H7 (cell line): ENCODE measurements around a stretch of chr14.

GRCh38 chr14:38210009-38210740, 2.5 kb downstream of the SSTR1 start:
- RAMPAGE, long total RNA: no peak

- RAMPAGE, long total RNA: no peak
These were observed 3.8 kb downstream of the SSTR1 start for GRCh38 chr14:38211411-38211905.

- RAMPAGE, long total RNA: no peak
These were observed 229.1 kb downstream of the SEC23A start for GRCh38 chr14:38874006-38874299.

- RAMPAGE, long total RNA: no peak
These were observed 170.7 kb downstream of the SEC23A start for GRCh38 chr14:38932347-38932803.

- RAMPAGE, long total RNA: no peak
These were observed 155.0 kb downstream of the SEC23A start for GRCh38 chr14:38948045-38948457.

DNA sequence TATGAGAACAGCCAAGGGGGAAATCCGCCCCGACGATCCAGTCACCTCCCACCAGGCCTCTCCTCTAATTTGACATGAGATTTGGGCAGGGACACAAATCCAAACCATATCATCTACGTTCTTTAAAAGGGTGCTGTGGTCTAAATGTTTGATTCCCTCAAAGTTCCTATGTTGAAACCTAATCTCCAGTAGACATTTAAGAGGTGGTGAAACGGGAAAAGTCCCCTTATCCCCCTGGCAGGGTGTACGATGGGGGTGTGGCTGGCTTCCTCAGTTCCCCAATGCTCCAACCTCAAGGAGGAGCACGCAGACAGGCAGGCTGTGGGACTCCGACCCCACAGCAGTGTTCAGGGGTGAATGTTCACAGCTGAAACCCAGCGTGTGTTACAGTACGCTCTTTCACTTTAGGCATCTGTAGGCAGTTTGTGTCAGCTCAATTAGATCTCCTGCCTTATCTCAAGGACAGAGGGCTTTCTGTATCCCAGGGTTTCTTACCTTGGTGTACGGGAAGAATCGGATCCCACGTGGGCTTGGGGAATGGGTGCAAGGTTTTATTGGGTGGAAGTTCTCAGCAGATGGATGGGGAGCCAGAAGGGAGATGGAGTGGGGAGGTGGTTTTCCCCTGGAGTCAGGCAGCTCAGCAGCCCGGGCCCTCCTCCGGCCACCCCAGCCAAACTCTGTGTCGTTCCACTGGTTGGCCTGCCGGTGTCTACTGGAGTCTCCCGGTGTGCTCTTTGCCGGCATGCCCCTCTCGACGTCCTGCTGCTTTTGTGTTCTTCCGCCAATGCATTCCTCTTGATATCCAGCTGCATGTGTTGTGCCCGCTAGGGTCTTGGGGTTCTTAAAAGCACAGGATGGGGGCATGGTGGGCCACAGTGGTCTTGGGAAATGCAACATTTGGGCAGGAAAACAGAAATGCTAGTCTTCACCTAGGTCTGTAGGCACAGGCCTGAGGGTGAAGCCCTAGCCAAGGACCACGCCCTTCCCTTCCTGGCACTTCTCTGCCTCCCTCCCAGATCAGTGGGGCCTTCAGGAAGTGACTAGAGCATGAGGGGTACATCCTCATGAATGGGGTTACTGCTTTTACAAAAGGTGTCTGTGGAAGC, 73.0 kb downstream of the SEC23A start:
- RAMPAGE, long total RNA: no peak

DNA sequence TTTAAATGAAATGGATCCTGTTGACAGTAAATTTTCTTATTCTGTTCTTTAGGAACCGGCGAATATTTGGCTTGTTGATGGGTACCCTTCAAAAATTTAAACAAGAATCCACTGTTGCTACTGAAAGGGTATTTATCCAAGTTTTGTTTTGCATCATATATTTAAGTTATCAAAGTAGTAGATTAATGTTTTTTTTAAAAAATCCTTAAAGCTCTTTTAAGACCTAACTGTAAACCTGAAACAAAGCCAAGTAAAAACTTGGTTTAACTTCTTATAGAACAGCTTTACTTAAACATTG, 2.7 kb downstream of the PNN start:
- RAMPAGE, long total RNA: no peak

GRCh38 chr14:39180946-39182072, 6.3 kb downstream of the PNN start:
- RAMPAGE, long total RNA: no peak

DNA sequence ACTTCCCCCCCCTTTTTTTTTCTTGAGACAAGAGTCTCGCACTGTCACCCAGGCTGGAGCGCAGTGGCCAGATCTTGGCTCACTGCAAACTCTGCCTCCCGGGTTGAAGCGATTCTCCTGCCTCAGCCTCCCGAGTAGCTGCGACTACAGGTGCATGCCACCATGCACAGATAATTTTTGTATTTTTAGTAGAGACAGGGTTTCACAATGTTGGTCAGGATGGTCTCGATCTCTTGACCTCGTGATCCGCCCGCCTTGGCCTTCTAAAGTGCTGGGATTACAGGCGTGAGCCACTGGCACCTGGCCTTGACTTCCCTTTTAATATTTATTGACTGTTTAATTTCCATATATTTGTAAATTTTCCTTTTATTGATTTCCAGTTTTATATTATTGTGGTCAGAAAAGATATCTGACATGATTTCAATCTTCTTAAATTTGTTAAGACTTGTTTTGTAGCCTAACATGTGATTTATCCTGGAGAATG, 20.7 kb downstream of the FBXO33 start:
- RAMPAGE, long total RNA: no peak

GRCh38 chr14:39426315-39427281, 5.6 kb downstream of the FBXO33 start:
- RAMPAGE, long total RNA: no peak

DNA sequence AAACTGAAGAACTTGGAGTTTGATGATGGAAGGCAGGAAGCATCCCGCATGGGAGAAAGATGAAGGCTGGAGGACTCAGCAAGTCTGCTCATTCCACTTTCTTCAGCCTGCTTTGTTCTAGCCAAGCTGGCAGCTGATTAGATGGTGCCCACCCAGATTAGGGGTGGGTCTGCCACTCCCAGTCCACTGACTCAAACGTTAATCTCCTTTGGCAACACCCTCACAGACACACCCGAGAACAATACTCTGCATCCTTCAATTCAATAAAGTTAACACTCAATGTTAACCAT, 865.8 kb upstream of the LRFN5 start:
- RAMPAGE, long total RNA: no peak

DNA sequence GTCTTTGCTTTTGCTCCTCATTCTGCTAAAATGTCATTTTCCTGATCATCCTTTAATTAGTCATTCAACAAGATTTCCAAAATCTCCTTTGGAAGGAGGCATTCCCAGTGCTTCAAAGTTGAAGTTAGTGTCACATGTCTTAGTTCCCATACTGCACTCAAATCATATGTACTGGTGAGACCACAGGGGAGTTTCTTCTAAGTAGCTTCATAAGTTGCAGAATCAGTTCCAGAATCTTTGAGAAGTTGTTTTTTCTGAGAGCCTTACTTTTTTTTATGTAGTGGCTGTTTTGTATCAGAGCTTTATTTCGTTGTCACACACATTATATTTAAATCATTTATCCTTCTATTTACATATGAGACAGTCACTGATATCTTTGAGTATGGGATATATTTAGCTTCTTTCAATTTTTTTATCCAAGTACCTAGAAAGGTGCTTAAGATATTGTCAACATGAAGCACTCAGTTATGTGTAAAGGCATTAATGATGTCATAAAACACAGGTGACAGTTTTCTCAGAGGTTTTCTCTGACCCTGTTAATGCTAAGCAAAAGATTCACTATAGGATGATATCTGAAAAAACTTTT, 23.0 kb downstream of the LRFN5 start:
- RAMPAGE, long total RNA: no peak

DNA sequence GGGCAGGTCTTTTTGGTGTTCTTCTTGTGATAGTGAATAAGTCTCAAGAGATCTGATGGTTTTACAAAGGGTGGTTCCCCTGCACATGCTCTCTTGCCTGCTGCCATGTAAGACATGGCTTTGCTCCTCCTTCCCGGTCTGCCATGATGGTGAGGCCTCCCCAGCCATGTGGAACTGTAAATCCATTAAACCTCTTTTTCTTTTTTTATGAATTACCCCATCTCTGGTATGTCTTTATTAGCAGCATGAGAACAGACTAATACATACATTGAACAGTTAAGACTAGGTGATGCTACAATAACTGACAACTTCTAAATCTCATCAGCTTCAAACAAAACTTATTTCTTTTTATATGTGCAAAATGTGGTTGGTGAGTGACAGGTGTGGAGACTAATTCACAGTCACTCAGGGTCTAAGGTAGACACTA, 314.1 kb downstream of the FSCB start:
- RAMPAGE, long total RNA: no peak

DNA sequence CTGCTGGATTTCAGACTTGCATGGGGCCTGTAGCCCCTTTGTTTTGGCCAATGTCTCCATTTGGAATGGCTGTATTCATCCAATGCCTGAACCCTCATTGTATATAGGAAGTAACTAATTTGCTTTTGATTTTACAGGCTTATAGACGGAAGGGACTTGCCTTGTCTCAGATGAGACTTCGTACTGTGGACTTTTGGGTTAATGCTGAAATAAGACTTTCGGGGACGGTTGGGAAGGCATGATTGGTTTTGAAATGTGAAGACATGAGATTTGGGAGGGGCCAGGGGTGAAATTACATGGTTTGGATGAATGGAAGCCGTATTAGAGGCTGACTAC, 174.3 kb upstream of the C14orf28 start:
- RAMPAGE, long total RNA: no peak

GRCh38 chr14:45085034-45085395, 1.1 kb downstream of the PRPF39 start:
- RAMPAGE, long total RNA: no peak

DNA sequence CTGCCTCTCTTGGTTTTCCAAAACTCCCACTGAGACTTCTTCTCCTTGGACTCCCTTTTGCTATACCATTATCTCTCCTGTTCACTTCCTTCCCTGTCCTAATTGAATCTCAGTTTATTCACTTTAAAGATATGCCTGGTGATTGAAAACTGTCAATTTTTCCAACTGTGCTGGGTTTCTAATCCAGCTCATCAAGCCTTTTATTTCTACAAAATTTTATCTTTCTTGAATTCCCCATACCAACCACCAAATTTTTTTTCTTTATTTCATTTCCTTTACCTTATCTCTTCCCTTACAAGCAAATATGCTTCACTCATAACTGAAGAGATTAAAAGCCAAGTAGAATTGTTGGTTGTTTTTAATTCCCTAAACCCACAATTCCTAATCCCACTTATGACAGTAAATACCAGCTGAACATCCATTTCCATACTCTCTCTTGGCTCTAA, 46.2 kb downstream of the MIS18BP1 start:
- RAMPAGE, long total RNA: no peak

GRCh38 chr14:45219742-45220416, 33.1 kb downstream of the MIS18BP1 start:
- RAMPAGE, long total RNA: no peak

DNA sequence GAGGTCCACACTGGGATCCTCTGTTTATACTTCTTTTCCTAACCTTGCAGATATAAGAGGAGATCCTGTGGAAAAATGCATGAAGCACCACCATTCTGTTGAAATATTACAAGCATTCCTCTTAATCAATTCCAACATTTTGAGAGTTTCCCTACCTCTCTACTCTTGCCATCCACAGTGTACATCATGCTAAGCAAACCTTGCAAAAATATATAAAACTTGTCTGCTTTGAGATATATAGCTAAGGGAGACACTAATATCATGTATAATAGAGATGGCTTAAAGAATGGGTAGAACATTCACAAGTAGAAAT, 2.6 kb upstream of the RPL10L start:
- RAMPAGE, long total RNA: no peak

GRCh38 chr14:49582574-49583417, 3.4 kb downstream of the RPS29 start:
- RAMPAGE, long total RNA: no peak

DNA sequence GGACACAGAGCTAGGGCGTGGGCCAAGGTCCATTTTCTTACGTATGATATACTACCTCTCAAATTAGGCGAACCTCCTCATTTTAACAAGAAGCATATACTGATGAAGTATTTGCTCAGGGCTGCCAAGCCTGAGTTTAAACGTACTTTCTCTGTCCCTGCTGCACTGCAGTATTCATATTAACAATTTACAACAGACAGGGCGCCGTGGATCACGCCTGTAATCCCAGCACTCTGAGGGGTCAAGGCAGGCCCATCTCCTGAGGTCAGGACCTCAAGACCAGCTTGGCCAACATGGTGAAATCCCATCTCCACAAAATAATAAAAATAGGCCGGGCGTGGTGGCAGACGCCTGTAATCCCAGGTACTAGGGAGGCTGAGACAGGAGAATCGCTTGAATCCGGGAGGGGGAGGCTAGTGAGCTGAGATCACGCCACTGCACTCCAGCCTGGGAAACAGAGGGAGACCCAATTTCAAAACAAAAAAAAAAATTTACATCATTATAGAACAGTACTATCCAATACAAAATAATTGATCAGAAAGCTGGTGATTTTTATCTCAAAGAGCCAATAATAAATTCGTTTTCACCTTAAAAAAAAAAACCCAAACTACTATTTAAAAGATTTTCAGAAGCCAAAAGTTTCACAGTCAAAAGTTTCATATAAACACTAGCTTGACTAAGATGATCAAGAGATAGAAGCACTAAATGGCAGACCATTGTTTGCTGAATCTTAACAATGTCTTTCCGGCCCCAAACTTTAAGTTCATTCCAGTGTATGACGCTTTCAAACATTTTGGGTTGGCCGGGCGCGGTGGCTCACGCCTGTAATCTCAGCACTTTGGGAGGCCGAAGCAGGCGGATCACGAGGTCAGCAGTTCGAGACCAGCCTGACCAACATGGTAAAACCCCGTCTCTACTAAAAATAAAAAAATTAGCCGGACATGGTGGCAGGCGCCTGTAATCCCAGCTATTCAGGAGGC, 1.6 kb downstream of the RPS29 start:
- RAMPAGE, long total RNA: no peak